Gastroesophageal sphincter (tissue), 4 donors: ENCODE results near the gene ASB18.

DNA sequence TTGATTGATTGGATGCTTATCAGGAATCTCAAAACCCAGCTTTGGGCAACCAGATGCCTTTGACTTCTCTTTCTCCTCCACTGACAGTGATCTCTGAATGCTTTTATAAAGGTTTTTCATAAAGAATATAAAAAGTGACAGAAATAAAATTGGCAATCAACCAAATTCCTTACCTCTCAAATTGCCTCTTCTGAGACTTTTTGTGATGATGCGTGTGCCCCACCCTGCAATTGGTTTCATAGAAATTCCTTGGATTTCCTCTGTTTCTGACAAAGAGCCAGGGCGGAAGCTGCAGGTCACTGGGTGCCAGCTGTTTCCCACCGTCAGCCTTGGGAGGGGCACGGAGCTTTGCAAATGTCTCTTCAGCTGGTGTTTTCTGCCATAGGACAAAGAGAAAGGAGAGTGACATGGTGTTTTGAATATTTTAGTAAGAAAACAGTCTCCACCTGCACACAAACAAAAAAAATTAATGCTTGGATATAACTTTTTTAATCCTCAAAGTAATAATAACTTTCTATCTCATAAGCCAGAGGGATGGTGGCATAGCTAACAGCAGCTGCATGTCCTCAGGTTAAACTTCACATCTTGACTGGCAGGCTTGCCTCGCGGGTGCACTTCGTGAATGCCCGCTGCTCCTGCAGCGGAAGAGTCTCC, 24.5 kb downstream of the AGAP1 start:
- PRO-cap: no peak
- RAMPAGE, long total RNA, 4 experiments: start-site peak on the plus strand in 1 of 4 experiments, centred at position 236 of the sequence, 6 reads per replicate

GRCh38 chr2:235588443-235589217, 94.8 kb downstream of the AGAP1 start:
- PRO-cap: no peak
- RAMPAGE, long total RNA, 4 experiments: no peak in any of the 4 experiments

GRCh38 chr2:235824899-235825310, 331.1 kb downstream of the AGAP1 start:
- PRO-cap: no peak
- RAMPAGE, long total RNA, 4 experiments: no peak in any of the 4 experiments

GRCh38 chr2:236236554-236236885, 27.7 kb downstream of the ASB18 start:
- PRO-cap: no peak
- RAMPAGE, long total RNA, 4 experiments: no peak in any of the 4 experiments

DNA sequence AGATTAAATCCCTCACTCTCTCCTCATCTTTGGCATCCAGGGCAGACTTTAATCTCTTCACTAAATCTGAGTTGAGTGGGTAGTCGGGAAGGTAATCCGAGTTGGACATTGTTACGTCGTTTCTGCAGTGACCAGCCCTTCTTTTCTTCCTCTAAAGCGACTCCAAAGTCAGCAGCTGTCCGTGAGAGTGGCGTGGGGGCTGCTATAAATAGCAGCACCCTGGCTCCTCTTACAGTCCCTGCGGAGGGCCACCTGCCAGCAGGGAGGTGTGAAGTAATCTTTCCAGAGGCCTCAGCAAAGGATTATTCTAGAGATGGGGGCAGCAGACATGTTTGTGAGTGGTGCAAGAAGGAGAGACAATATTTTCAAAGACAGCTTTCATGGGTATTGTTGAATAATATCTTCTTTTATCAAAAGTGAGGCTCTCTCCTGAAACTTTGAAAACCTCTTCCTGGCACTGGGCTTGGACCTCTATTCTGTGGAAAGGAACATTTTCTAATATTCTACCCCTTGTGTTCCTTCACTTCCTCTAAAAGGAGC, at the start of gene ASB18:
TSS of gene ASB18 (minus strand) at position 170 of the 540 bp plus-strand sequence.
- PRO-cap: no peak
- RAMPAGE, long total RNA, 4 experiments: no peak in any of the 4 experiments

GRCh38 chr2:236338595-236339209, 74.5 kb upstream of the ASB18 start:
- PRO-cap: no peak
- RAMPAGE, long total RNA, 4 experiments: no peak in any of the 4 experiments

DNA sequence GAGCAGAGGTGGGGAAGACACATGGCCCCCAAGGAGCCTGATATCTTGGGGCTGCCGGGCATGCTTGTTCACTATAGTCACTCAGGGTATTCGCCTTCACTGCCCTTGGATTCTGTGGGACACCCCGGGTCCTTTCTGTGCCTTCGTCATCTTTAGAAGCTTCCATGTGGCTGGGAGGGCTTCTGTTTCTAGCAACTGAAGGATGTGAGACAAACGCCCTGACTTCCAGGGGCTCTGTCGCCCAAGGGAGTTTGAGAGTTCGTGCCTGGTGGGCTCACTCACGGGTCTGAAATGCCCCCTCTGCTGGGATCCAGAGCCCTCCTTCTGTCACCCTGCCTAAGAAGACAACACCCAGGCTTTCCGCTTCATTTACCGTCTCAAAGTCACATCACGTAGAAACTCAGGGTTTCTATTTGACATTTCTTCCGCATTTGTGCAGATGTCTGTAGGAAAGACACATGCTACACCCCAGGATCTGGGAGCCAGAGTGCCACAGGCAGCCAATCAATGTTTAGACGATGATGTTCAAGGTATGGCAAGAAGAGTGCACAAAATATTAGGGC, 24.5 kb upstream of the ACKR3 start:
- PRO-cap: no peak
- RAMPAGE, long total RNA, 4 experiments: no peak in any of the 4 experiments

GRCh38 chr2:236582895-236583130, 13.2 kb downstream of the ACKR3 start:
- PRO-cap: no peak
- RAMPAGE, long total RNA, 4 experiments: no peak in any of the 4 experiments

DNA sequence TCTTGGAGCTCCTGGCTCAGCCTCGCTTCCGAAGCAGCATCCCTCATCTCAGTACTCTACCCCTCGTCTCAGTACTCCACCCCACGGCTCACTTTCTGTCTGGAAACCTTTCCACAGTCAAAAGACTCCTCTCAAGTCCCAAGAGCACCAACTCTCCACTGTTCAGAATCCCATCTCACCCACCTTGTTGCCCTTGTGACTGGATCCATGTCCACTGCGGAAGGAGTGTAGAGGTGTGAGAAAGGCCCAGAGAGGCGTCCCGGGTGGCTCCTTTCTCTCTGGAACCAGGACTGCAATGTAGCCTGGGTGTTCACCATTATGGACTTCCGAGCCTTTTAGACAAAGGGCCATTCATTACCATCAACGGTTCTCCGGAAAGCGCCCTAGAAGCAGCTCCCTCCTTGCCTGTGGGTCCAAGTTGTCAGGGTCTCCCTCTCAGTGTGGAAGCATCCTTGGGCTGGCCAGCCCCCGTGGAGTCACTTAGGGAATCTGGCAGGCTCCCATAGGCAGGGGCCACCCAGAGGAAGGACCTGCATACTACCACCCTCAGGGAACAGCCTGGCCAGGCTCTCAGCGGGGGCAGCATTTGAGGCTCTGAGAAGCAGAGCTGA, 56.6 kb downstream of the ACKR3 start:
- PRO-cap: bidirectional peak, plus-strand start at position 363 of the sequence, minus-strand start at position 297 of the sequence
- RAMPAGE, long total RNA, 4 experiments: no peak in any of the 4 experiments

DNA sequence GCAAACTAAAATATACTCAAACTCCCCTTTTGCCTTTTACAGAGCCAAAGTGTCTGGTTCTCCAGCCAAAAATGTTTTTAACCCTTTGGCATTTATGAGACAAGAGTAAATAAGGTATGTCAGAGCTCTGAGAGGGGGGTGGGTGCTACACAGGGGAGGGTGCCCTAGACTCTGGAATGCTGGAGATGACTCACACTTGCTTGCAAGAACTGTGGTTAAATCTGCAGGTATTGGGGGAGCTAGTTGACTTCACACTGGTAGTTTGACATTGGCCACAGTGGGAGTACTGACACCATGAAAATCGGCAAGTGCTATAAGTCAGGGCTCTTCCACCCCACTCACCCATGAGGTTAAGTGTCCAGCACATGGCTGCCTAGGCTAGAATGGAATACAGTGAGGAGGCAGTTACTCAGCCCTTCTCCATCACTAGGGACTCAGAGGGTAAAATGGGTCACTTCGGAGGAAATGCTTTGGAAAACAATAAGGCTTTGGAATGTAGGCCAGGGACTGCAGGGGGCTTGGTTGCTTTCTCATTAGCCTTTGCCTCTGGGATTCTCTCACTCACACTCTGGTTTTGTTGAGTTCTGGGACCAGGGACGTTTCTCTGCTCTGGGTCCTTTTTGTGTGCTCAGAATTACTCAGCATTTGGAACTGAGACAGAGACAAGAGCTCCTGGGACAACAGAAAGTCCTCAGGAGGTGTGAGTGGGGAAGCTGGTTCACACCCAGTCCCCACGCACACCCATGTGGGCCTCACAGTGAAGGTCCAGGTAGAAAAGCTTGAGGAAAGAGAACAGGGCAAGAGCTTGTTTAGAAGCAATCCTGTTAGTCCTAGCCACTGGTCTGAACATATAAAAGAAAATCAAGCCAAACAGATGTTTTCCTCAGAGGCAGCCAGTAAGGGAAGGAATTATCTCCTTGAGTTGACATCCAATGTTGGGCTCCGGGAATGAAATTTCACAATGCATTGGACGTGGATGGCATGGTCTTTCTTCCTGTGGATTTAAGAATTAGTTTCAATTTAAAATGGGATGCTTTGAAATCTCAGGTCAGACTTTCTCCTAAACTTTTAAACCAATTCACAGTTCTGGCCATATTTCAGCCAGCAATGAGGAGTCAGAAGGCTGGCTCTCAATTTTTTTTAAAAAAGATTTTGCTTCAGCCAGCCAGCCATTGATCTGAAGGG, 91.8 kb downstream of the ACKR3 start:
- PRO-cap: unidirectional peak, plus-strand start at position 571 of the sequence; bidirectional peak, plus-strand start at position 683 of the sequence, minus-strand start at position 629 of the sequence; bidirectional peak, plus-strand start at position 877 of the sequence, minus-strand start at position 844 of the sequence
- RAMPAGE, long total RNA, 4 experiments: no peak in any of the 4 experiments

GRCh38 chr2:236745649-236746169, 176.1 kb downstream of the ACKR3 start:
- PRO-cap: no peak
- RAMPAGE, long total RNA, 4 experiments: no peak in any of the 4 experiments

- PRO-cap: no peak
- RAMPAGE, long total RNA, 4 experiments: no peak in any of the 4 experiments
These were observed 218.2 kb downstream of the ACKR3 start for GRCh38 chr2:236787701-236788335.

GRCh38 chr2:236875572-236876412, 209.9 kb upstream of the COPS8 start:
- PRO-cap: no peak
- RAMPAGE, long total RNA, 4 experiments: no peak in any of the 4 experiments

DNA sequence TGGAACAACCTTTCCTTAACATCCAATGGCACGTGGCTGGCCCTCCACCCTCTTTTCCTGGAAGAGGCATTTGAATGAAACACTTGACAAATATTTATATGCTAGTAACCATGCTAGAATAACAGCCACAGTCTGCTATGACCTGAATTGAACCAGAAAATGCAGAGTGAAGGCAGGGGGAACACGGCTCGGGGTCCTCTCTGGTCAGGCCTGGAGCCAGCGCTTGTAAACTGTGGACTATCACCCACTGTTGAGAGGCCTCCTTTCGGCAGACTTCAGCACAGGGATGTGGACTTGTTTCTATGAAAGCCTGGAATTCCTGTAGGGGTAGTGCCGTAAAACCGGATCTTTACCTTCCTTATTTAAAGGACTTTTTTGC, 198.1 kb upstream of the COPS8 start:
- PRO-cap: unidirectional peak, plus-strand start at position 155 of the sequence
- RAMPAGE, long total RNA, 4 experiments: no peak in any of the 4 experiments

DNA sequence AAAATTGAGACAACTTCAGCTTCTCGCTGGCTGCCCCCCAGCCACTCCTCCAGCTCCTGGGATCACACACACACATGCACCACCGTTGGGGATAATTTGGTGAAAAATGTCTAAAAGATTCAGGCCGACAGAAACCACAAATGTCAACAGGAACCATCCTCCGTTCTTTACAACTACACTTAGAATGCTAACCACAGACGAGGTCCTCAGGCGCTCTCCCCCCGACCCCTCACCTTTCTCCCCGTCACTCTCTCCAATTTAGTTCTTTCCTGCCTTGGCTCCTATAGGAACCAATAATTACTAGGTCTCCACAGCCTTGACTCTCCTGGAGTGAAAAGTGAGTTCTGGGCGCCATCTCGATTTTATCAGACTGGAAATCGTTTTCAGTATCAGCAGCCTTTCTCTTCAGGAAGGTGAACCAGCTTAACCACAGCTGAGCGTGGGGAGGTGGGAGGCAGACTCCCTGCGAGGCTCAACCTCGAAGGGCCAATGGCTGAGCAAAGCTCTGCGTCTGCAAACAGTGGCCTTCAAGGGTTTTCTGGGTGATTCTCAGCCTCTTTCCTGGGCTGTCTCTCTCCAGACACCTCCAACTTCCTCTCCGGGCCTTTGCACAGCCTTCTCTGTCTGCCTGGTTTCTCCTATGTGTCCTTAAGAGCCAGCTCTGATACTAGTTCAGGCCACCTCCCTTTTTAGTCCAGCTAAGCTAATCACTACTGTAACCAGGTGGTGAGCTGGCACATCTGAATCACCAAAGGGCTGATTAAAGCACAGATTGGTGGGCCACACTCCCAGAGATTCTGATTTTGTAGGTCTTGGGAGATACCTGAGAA, 115.7 kb upstream of the COPS8 start:
- PRO-cap: no peak
- RAMPAGE, long total RNA, 4 experiments: no peak in any of the 4 experiments

DNA sequence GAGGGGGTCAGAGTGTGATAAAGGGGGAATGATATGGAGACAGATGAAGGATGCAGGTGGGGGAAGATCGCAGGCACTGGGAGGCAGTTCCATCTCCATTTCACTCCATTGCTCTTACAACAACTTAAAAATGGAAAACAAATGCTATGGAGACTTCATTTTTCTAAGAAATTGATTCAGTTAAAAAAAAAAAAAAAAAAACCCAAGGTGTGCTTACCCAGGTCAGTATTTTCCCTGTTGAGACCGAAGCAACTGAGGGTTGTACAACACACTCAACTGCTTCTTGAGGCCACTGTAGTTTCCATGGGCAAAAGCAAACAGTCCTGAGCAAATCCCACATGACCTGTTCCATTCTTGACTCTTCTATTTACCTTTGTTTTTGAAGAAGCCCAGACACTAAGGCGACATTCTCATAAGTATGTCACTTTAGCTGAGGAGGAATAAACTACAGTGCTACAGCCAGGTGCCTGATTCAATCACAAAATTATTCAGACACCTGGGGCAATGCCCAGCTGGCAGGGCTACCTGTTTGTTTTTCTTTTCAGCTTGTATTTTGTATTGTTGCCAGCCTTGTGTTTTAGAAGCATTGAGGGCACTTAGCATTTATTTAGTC, 99.3 kb upstream of the COPS8 start:
- PRO-cap: no peak
- RAMPAGE, long total RNA, 4 experiments: no peak in any of the 4 experiments

GRCh38 chr2:237024933-237025576, 60.6 kb upstream of the COPS8 start:
- PRO-cap: no peak
- RAMPAGE, long total RNA, 4 experiments: no peak in any of the 4 experiments

- PRO-cap: no peak
- RAMPAGE, long total RNA, 4 experiments: no peak in any of the 4 experiments
These were observed 21.4 kb upstream of the COPS8 start for GRCh38 chr2:237064171-237064773.

- PRO-cap: no peak
- RAMPAGE, long total RNA, 4 experiments: no peak in any of the 4 experiments
These were observed 15.2 kb downstream of the COPS8 start for GRCh38 chr2:237100746-237101489.

- PRO-cap: no peak
- RAMPAGE, long total RNA, 4 experiments: no peak in any of the 4 experiments
These were observed 70.2 kb downstream of the COPS8 start for GRCh38 chr2:237155875-237156362.